Mesenteric fat pad (tissue), 1 donor: ENCODE measurements around the gene GPR25.

DNA sequence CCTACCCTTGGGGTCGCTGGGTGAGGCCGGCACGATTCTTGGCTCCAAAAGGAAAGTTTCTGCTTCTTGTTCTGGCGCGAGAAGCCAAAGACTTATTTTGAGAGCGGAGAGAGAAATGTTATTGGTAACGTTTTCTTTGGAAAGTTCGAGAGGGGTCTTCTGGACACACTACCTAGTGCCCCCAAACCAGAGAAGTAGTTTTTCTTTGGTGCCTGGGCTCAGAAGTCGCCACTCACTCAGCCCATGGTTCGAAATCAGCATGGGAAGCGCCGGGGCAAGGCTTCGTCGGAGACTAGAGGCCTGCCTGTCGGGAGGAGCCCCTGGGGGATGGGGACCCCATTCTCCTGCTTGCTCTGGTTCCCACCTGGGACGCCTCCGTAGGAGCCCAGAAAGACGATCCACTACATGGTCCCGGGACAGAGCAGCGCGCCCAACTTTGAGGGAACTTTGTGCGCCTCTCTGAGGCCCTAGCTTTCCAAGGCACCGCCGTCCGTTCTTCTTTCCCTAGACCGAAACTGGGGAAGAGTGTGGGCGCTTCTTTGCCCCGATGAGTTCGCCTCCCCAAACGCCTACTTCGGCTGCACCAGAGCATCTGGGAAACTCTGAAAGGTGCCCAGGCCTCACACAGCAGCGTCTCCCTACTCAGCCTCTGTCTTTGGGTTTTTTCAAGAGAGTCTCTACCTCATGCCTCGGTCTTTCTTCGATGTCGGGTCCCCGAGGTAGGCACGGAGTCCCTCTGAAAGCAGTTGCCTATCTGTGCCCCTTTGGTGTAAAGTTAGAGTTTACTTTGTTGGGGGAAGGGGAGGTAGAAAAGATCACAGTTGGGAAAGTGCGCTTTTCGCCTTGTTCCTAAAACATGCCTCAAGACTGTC lies 13.9 kb downstream of the NR5A2 start:
- PRO-cap: no peak

GRCh38 chr1:200127941-200128477 lies 100.5 kb downstream of the NR5A2 start:
- PRO-cap: no peak

DNA sequence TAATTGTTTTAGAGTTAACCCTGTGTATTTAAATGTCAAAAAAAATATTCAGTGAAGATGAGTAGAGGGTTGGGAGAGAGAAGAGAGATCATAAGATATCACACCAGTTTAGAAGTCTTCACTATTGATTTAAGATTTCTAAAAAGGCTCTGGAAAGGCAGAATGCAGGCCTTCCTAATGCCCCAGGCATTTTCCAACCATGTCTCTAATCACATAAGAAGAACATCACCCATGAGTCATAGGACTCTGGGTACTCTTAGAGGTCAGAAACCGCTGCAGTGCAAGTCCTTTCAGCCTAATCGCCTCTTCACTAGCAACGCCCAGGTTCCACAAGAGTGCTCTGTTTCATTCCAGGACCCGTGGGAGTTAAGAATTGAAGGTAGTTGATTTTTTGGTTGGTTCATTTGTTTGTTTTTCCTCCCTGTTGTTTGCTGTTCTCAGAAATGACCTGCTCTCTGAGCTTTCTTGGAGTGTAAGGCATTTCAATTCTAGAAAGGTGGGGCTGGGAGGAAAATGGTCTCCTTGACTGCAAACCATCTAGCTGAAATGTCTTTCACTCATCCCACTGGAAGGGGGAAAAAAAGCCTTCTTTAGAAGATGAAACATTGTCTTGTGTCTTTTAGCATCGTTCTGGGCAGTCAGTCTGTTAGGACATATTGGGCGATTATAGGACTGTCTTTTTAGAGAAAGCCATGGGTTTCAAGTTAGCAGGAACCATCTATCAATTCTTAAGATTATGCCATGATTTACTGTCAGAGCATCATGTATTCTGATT lies 123.3 kb downstream of the NR5A2 start:
- PRO-cap: no peak

DNA sequence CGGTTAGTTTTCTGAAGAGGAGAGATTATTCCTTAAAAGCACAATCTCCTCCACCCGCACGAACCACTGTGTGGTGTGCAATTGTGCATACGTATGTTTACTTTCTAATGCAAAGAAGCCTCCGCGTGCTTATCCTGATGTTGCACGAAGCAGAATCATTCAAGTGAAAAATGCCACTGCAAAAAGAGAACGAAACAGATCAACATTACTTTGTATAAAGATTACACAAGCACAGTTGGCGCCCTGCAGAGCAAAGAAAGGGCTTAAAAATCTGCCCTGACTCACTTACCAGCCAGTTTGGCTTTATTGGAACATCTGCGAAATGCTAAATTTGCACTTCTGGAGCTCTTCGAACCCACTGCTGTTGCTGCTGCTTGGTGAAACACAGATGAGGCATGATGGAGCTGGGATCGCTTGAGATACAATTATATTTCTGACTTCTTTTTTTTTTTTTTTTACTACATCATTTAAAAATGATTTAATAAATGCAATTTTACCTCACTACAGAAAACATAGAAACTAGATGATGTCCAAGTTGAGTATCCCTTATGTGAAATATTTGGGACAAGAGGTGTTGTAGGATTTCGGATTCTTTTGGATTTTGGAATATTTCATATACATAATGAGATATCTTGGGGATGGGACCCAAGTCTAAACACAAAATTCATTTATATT lies 166.6 kb downstream of the ZNF281 start:
- PRO-cap: no peak

- PRO-cap: no peak
These were observed 154.5 kb downstream of the ZNF281 start for GRCh38 chr1:200255334-200255819.

DNA sequence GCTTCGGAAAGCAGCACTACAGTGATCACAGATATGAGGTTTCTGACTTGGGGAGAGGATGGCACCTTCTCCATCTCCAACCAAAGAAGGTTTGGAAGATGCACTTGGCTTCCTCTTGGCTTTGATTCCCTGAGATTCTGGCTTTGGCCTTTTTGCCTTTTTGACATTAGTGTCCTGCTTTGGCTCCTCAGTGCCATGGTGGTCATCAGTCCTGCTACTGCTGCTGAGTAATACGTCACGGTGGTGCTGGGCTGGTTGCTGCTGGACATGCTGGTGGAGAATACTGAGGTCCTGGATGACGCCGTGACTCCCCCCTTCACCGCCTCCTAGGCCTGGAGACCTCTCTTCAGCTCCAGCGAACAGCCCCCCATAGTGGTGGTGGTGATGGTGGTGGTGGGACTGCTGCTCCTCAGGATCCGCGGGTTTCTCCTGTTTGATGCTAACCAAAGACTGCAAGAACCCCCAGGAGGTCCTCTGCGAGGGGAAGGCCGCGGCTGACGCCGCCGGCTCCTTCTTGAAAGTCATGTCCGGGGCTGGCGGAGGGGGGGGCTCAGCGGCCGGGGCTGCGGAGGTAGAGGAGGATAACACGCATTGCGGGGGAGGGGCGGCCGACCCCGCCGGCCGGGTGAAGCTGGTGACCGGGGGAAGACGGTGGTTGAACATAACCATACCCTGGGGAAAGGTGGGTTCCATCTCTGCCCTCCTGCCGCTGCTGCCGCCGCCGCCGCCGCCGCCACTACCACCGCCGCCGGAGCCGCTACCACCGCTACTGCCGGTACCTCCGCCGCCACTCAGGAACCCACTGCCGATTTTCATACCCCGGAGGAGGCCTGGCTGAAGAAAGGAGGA lies 722 bp downstream of the ZNF281 start:
- PRO-cap: no peak

- PRO-cap: no peak
These were observed 669 bp upstream of the ZNF281 start for GRCh38 chr1:200410482-200410927.

- PRO-cap: no peak
These were observed 9.6 kb upstream of the CAMSAP2 start for GRCh38 chr1:200728992-200729608.

DNA sequence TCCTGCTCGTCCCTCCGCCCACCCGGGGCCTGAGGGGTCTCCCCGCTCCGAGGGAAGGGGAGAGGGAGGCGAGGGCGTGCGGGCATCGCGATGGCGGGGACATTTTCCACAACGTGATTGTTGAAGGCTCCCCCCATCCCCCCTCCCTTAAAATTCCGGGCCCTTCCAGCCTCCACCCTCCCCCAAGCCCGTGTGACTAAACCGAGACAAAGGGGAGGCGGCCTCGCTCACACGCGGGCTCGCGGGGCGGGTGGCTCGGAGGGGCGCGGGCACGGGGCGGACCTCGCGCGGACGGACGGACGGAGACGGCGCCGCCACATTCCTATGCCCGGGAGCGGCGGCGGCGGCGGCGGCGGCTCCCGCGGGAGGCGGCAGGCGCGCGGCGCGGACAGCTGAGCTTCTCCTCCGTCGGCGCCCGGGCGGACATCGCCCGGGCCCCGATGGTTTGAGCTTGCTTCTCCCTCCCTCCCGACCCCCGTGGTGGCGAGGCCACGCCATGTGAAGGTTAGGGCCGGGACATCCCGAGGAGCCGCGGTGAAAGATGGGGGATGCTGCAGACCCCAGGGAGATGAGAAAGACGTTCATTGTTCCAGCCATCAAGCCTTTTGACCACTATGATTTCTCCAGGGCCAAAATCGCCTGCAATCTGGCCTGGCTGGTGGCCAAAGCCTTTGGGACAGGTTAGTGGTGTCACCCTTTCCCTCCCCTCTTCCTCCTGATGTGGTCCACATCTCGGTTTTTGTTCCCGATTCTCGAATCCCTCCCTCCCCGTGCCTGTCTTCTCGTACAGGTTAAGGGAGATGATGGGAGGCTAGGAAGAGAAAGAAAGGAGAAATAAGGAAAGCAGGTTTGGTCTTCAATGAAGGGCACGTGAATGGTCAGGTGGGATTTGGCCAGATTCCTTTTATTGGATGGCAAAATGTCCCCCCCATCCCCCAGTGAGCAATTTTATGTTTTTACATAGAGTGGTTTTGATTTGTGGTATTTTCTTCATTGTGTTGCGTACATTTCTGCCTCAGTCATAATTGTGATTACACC lies 913 bp downstream of the CAMSAP2 start:
- PRO-cap: bidirectional peak, plus-strand start at position 325 of the sequence, minus-strand start at position 122 of the sequence

DNA sequence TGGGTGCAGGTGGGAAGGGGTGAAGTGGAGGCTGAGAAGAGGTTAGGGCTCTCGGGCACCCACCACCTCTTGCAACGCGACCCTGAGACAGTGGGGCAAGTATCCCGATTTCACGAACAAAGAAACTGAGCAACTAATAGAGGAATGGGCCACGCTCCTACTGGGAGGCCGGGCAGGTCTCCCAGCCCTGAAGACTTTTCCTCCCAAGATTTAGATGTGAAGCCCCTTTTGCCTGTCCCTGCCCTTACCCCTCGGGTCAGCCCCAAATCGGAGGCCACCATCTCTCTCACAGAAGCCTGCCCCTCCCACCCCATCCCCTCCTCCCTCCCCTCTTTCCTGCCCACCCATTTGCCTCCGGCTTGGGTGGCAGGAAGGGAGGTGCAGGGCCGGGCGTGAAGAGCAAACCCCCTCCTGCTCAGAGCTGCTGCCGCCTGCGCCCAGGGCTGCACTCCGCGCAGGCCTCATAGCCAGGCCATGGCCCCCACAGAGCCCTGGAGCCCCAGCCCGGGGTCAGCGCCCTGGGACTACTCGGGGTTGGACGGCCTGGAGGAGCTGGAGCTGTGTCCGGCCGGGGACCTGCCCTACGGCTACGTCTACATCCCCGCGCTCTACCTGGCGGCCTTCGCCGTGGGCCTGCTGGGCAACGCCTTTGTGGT lies at the start of gene GPR25:
Gene GPR25 (plus strand): TSS at position 418 of the 656 bp plus-strand sequence.
- PRO-cap: no peak

GRCh38 chr1:200895479-200895776 lies 728 bp downstream of the INAVA start:
- PRO-cap: no peak

GRCh38 chr1:200905693-200906225 lies 11.1 kb downstream of the INAVA start:
- PRO-cap: no peak

GRCh38 chr1:200907603-200907944 lies 12.9 kb downstream of the INAVA start:
- PRO-cap: no peak

DNA sequence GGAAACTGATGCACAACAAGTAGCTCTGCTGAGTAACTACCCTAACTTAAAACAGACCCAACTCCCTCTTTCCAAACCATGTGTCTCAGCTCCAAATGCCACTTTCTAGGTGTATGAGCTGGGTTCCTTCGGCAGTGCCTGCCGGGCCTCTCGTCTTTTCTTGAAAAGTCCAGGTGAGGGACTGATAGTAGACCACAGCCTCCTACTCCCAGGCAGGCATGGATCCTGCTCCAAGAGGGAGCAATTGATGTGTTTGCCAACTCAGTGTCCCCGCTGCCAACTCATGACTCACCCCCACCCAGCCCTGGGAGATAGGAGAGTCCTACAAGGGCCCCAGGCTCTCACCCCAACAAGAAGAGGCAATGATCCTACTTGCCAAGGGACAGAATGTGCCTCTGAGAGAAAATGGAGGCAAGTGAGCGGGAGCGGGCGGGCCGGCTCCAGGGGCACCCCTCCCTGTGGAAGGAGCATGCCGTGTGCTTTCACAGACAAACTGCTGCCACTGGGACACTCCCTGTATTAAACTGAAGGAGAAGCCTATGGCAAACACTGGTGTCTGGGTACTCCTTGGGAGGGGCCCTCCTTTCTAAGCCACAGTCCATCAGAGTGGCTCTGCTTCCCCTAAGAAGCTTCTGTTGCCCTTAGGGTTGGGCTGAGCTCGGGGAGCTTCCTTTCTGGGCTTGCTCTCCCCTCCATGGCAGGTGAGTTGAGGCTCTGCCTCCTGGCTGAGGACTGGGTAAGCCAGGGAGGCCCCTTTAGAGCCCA lies 16.6 kb downstream of the PKP1 start:
- PRO-cap: no peak

DNA sequence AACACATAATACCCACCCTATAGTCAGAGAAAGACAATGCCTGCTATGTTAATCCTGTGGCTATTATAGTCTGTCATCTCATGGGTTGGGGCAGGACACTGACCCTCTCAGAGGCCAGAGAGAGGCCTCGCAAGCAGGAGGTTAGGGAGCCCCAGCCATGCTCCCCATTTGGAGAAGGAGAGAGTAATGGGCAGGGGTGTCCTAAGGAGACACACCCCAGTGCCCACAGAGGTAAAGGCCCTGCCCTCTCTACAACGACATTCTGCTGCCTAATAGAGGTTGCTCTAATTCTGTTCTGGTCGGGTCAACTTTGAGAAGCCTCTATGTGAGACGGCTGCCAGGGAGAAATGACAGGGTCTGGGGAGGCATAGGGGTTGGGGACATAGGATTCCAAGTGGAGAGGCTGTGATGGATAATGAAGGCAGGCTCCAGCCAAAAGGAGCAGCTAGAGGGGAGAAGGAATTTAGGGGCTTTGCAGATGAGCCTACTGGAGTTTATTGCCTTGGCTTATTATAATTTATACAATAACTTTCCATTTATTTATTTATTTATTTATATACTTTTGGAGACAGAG lies 1.2 kb upstream of the TNNI1 start:
- PRO-cap: no peak

- PRO-cap: no peak
These were observed 400 bp upstream of the PHLDA3 start for GRCh38 chr1:201469457-201469718.

- PRO-cap: no peak
These were observed 14.9 kb downstream of the CSRP1 start for GRCh38 chr1:201492038-201492308.

GRCh38 chr1:201500283-201500560 lies 6.7 kb downstream of the CSRP1 start:
- PRO-cap: no peak

GRCh38 chr1:201535506-201536111 lies 3.3 kb upstream of the NAV1 start:
- PRO-cap: no peak

GRCh38 chr1:201562823-201563352 lies 24.0 kb downstream of the NAV1 start:
- PRO-cap: no peak